Spleen (tissue), 7 donors: ENCODE measurements around the genes LLGL1 and SHMT1.

GRCh38 chr17:18206589-18207037, 18.8 kb upstream of the LLGL1 start:
- PRO-cap, 4 experiments: no peak in any of the 4 experiments
- RAMPAGE, long total RNA, 4 experiments: no peak in any of the 4 experiments

GRCh38 chr17:18224100-18224593, 1.3 kb upstream of the LLGL1 start:
- PRO-cap, 4 experiments: no peak in any of the 4 experiments
- RAMPAGE, long total RNA, 4 experiments: no peak in any of the 4 experiments

DNA sequence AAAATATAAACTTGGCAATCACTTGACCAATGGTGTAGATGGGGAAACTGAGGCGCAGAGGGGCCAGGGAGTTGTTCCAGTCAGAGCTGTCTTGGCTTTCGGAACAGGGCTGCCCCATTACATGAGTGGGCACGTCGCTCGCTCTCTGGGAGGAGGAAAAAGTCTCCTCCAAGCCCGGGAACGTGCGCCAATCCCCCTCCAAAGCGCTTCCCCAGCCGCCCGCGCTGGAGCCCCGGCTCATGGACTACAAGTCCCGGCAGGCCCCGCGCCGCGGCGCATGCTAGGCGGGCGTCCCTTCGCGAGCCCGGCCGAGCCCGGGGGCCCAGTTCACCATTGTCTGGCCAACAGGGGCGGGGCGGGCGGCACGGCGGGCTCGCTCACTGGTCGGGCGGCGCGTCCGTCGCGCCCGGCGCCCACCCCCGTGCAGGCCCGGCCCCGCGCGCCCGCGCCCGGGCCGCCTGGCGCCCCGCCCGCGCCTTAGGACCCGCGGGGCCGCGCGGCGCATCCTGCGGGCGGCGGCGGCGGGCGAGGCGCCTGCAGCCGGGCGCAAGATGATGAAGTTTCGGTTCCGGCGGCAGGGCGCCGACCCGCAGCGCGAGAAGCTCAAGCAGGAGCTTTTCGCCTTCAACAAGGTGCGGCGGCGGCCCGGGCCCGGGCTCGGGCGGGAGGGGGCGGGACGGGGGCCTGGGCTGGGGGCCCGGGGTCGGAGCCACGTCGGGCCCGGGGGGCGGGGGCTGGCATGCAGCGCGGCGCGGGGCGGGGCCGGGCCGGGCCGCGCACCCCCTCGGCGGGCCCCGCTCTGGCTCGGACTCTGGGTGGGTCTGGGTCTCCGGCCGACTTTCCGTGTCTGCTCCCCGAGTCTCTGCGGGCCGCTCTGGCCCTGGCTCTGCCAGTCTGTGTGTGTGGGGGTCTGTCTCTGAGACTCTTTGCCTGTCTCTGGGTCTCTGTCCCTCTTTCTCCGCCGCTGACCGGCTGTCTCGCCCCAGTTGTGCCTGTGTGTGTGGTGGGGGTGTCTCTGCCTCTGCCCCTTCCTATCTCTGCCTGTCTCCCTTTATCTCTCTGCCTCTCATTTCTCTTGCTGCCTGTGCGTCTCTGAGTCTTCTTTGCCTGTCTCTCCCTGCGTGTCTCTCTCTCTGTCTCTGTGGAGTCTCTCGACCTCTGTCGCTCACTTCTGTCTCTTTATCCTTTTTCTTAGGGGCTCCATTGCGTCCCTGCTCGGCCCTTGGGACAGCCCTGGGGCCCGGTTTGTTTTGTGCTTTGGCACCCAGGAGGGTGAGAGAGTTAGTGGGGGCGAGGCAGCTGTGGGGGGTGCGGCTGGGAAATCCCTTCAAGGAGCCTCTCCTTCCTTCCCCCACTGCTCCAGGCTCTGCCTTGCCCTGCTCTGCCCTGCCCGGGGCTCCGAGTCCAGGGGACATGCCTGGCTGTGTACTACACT, at the start of gene LLGL1:
LLGL1 (plus strand) TSS at position 504 of the 1,435 bp plus-strand sequence.
- PRO-cap, 4 experiments: peak in 4 of 4 experiments; most common plus-strand start position 504 of the sequence (in 3); most common minus-strand start position 226 of the sequence (in 1)
- RAMPAGE, long total RNA, 4 experiments: no peak in any of the 4 experiments

GRCh38 chr17:18262369-18263255, 2.1 kb downstream of the MIEF2 start:
- PRO-cap, 4 experiments: peak in 3 of 4 experiments; most common minus-strand start chr17:18262801 (in 3)
- RAMPAGE, long total RNA, 4 experiments: no peak in any of the 4 experiments

DNA sequence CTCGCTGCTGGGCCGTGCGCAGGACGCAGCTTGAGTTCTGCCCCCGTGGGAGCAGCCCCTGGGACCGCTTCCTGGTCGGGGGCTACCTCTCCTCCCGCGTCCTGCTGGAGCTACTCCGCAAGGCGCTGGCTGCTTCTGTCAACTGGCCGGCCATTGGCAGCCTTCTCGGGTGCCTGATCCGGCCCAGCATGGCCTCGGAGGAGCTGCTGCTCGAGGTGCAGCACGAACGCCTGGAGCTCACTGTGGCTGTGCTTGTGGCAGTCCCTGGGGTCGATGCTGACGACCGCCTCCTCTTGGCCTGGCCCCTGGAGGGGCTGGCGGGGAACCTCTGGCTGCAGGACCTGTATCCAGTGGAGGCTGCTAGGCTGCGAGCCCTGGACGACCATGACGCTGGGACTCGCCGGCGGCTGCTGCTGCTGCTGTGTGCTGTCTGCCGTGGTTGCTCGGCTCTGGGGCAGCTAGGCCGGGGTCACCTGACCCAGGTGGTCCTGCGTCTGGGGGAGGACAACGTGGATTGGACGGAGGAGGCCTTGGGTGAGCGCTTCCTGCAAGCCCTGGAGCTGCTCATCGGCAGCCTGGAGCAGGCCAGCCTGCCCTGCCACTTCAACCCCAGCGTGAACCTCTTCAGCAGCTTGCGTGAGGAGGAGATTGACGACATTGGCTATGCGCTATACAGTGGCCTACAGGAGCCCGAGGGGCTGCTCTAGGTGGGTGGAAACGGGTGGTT, 3.8 kb downstream of the MIEF2 start:
- PRO-cap, 4 experiments: no peak in any of the 4 experiments
- RAMPAGE, long total RNA, 4 experiments: no peak in any of the 4 experiments

- PRO-cap, 4 experiments: no peak in any of the 4 experiments
- RAMPAGE, long total RNA, 4 experiments: no peak in any of the 4 experiments
These were observed 1.9 kb downstream of the SMCR8 start for GRCh38 chr17:18316951-18317369.

DNA sequence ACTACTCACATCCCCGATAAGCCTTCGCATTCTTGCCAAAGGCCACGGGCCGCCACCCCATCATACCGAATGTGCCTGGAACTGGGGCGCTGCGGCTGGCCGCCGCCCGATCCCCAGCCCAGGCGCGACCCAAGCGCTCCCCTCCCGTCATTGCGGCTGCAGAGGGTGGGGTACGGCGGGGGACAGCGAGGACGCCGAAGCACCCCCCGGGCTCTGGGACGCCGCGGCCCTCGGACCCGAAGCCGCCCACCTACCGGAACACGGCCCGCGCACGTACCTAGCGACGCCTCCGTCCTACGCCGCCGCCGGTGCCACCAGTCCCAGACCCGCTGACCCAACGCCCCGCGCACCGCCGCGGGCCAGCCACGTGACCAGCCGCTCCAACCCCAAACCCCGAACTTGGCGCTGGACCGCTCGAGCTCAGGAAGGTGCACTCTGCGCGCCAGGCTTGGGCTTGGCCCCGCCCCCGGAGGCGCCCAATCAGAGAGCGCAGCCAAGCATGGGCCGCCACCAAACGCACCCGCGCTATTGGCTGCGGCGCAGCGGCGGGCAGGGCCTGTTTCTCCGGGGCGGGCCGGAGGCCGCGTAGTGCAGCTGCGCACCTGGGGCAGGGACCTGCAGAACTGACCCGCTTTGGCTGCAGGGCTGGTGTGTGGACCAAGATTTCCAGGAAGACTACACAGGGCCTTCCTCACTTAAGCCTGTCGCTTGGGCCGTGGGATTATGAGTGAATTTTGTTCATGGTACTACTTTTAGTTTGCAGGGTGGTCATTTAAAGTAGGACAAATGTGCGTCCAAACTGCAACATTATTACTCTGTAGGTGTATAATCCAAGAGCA, at the start of gene SHMT1:
SHMT1 (minus strand) TSS at position 456 of the 839 bp plus-strand sequence.
- PRO-cap, 4 experiments: peak in 4 of 4 experiments; most common plus-strand start position 568 of the sequence (in 2); most common minus-strand start position 401 of the sequence (in 4)
- RAMPAGE, long total RNA, 4 experiments: start-site peak on the minus strand in 2 of 4 experiments, centred at positions 328 to 413 of the sequence, 30 to 266 reads per replicate

GRCh38 chr17:18410686-18411205, 33.2 kb downstream of the EVPLL start:
- PRO-cap, 4 experiments: no peak in any of the 4 experiments
- RAMPAGE, long total RNA, 4 experiments: no peak in any of the 4 experiments

DNA sequence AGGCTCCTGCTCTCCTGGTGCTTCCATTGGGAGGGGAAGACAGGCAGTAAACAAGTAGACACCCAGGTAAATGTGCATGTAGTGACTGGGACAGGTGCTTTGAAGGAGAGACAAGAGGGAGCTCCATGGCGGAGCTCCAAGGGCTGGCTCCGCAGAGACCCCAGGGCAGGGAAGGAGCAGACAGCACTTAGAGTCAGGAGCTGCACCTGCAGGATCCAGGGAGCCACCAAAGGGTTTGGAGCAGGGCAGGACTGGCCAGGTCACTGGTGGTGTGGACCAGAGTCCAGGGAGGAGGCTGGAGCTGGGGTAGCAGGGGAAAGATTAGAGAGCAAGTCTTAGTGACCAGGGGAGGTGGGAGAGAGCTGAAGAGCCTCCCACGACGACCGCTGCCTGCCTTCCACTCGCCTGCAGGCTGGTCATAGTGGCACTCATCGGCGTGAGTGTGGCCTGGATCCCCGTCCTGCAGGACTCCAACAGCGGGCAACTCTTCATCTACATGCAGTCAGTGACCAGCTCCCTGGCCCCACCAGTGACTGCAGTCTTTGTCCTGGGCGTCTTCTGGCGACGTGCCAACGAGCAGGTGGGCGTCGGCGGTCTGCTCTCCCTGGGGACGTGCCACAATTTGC, 14.6 kb upstream of the FAM83G start:
- PRO-cap, 4 experiments: peak in 4 of 4 experiments; most common minus-strand start position 485 of the sequence (in 2)
- RAMPAGE, long total RNA, 4 experiments: no peak in any of the 4 experiments

GRCh38 chr17:19111049-19111557, 16.3 kb upstream of the GRAPL start:
- PRO-cap, 4 experiments: peak in 2 of 4 experiments; most common plus-strand start chr17:19111193 (in 1); most common minus-strand start chr17:19111147 (in 2)
- RAMPAGE, long total RNA, 4 experiments: no peak in any of the 4 experiments

DNA sequence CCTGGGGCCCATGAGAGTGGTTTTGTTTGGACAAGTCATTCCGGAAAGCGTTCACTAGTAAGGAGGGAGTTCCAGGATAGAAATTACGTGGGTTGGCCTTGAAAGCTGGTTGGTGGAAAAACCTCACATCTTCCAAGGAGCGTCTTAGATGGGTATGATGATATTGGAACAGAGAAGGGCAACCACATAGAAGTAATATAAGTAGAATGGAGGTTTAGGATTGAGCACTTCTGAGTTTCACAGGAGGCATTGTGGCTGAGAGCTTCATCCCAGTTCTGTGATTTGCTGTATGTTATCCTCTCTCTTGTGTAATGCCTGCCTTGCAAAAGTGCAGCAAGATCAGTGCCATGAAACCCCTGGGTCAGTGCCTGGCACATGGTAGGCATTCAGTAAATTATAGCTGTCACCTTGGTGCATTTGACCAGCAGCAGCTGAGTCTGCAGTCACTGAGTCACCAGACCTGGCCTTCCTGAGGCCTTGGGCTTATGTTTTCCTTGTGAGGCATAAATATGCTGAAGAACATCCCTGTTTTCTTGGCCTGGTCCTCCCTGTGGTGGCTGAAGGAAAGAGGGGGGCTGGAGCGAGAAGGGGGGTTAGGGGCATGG, 26.3 kb downstream of the EPN2 start:
- PRO-cap, 4 experiments: no peak in any of the 4 experiments
- RAMPAGE, long total RNA, 4 experiments: no peak in any of the 4 experiments

- PRO-cap, 4 experiments: no peak in any of the 4 experiments
- RAMPAGE, long total RNA, 4 experiments: no peak in any of the 4 experiments
These were observed 51.3 kb downstream of the EPN2 start for GRCh38 chr17:19288318-19288935.

DNA sequence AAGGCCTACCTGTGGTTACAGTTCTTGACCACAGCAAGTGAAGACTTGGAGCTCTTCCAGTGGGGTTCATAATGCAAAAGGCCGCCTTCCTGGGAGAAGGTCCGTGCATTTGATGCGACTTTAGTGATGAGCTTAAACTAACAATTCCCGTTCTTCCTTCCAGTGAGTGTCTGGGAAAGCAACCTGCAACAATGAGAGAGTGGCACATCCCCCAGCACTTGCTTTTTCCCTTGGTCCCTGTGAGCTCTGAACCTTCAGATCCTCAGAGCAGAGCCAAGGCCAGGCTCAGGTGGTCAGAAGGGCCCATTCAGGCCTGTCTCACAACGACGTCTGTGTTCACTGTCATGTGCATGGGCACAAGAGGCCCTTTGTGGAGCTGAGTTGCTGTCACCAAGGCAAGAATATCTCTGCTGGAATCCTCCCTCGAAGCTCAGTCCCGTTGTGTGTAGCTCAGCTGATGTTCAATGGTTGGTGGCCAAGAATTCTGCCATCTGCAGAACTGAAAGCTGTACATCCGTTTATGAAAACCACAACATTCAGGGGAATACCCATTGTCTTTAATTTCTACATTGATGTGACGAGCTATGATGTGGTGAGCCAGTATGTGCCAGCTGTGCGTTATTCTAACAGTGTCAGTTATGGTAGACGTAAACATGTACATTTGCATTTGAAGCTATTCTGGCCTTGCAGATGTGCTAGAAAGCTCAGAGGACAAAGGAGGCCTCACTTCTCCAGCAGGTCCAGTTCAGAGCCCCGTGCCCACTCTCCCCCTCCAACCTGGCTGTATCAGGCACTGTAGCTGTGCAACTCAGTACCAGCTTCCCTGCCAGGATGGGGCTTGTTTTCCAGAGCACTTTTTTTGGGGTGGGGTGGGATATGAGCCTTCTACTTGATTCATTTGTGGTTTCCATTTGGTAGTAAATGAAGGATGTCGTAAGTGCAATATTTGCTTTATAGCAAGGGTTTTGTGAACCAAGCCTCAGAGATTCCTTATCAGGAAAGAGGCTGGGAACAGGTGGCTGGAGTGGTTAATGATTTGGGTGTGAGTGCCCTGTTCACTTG, 56.3 kb downstream of the B9D1 start:
- PRO-cap, 4 experiments: peak in 2 of 4 experiments; most common plus-strand start position 433 of the sequence (in 1); most common minus-strand start position 466 of the sequence (in 2)
- RAMPAGE, long total RNA, 4 experiments: start-site peak on the minus strand in 1 of 4 experiments, centred at position 439 of the sequence, 21 reads per replicate

DNA sequence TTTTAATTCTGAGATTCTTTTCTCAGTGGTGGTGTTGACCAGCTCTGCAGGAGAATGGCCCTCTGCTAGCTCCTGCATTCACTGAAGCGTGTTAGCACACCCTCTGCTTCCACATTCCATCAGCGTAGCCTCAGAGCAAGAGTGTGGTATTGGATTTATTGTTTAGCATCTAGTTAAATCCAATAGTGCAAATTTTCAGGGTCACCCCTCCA, 45.8 kb downstream of the B9D1 start:
- PRO-cap, 4 experiments: no peak in any of the 4 experiments
- RAMPAGE, long total RNA, 4 experiments: no peak in any of the 4 experiments

DNA sequence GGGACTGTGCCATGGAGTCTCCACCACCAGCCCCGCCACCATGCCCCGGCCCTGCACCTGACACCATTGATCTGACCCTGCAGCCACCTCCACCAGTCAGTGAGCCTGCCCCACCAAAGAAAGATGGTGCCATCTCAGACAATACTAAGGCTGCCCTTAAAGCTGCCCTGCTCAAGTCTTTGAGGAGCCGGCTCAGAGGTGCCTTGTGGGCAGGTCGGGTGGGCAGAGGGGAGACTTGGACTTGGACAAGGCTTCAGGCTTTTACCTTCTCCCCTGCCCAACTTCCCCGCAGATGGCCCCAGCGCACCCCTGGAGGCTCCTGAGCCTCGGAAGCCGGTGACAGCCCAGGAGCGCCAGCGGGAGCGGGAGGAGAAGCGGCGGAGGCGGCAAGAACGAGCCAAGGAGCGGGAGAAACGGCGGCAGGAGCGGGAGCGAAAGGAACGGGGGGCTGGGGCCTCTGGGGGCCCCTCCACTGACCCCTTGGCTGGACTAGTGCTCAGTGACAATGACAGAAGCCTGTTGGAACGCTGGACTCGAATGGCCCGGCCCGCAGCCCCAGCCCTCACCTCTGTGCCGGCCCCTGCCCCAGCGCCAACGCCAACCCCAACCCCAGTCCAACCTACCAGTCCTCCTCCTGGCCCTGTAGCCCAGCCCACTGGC, 3.3 kb downstream of the MAPK7 start:
- PRO-cap, 4 experiments: no peak in any of the 4 experiments
- RAMPAGE, long total RNA, 4 experiments: no peak in any of the 4 experiments

DNA sequence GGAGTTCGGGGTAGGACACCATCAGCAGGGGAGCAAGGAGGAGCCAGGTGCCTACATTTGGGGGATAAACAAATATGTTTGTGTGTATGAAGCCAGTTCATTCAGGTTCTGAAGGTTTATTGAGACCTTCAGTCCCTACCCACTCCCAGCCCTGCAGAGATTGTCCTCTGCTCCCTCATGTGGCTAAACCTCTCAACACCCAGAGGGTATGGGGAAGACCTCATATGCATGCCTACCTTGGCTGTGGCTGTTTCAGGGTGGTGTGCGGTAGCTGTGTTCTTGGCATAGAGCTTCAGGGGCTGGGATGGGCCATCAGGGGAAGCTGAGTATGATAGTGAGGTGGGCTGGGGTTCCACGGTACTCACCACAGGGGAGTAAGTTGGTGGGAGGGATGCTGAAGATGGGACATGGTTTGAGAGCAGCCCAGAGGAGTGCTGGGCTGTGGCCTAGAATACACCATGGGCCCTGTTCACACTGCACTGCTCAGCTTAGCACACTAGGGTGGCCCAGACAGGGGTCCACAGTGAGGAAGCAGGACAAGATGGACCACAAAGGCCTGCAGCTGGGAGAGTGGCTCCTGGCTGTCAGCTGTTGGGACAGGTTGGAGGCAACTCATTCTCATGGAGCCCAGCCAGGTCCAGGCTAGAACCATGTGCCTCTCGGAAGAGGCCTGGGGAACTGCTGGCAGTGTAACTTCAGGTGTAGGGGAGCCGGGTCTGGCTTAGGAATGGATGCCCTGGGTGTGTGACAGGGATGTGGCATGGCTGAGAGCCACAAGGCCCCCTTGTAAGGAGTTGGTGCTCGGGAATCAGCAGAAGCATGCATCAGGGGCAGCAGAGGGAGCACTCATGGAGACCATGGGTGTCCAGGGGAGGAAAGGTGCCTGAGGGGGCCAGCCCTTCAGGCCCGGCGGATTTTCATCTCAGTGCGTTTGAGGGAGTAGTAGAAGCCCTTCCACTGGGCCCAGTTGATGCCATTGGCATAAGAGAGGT, 3.1 kb downstream of the MFAP4 start:
- PRO-cap, 4 experiments: no peak in any of the 4 experiments
- RAMPAGE, long total RNA, 4 experiments: no peak in any of the 4 experiments

DNA sequence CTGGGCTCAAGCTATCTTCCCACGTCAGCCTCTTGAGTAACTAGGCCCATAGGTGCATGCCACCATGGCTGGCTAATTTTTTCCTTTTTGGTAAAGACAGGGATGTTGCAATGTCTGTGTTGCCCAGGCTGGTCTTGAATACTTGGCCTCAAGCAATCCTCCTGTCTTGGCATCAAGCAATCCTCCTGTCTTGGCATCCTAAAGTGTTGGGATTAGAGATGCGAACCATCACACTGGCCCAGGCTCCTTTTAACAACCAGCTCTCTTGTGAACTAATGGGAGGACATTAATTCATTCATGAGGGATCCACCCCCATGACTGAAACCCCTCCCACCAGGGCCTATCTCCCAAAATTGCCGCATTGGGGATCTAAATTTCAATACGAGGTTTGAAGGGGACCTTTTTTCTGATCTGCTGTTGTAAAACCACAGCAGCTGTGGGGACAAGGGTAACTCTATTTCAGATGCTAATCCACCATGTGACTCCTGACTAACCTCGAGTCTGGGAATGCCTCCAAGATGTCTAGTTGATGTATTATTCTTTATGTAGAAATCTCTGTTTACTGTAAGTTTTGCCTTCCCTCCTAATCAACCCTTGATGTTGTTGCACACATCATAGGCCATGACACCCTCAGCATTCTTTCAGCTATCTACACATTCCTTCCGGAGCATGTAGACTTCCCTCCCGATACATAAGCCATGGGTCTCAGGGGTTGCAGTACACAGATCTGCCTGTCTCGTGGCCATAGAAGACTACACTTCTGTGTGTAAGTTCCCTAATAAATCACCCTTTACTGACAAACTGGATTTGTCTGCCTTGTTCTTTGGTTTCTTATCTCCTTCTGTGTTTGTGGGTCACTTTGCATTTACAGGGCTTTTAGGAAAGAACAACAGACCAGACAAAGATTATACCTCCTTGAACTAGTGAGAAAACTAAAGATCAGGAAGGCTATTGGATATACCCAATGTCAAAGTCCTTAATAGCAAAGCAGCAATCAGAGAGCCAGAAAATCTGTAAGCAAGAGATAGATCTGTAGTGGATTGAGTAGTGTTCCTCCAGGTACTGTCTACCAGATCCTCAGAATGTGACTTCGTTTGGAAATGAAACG, 37.7 kb downstream of the RNF112 start:
- PRO-cap, 4 experiments: no peak in any of the 4 experiments
- RAMPAGE, long total RNA, 4 experiments: no peak in any of the 4 experiments

DNA sequence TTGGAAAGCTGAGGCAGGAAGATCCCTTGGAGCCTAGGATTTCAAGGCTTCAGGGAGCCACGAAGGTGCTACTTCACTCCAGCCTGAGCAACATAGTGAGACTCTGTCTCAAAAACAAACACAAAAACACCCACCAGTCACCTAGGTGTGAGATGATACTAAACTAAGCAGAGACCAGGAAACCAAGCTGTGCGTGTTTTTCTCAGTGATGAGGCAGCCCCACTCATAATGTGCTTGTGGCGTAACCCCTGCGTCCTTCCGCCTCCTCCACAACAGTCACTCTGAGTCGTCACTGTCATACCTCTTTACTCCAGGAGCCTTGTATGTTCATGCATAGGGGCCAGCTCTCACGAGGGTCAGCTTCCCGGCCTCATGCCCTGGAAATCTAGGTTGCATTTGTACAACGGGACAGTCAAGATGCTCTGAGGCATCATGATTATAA, 31.1 kb upstream of the SLC47A1 start:
- PRO-cap, 4 experiments: peak in 1 of 4 experiments; most common plus-strand start position 324 of the sequence (in 1); most common minus-strand start position 175 of the sequence (in 1)
- RAMPAGE, long total RNA, 4 experiments: no peak in any of the 4 experiments

- PRO-cap, 4 experiments: peak in 2 of 4 experiments; most common minus-strand start chr17:19508452 (in 1)
- RAMPAGE, long total RNA, 4 experiments: no peak in any of the 4 experiments
These were observed 25.3 kb upstream of the SLC47A1 start for GRCh38 chr17:19508349-19508724.

GRCh38 chr17:19533002-19533529, 588 bp upstream of the SLC47A1 start:
- PRO-cap, 4 experiments: no peak in any of the 4 experiments
- RAMPAGE, long total RNA, 4 experiments: no peak in any of the 4 experiments